ENCODE results near the gene PELI3.

DNA sequence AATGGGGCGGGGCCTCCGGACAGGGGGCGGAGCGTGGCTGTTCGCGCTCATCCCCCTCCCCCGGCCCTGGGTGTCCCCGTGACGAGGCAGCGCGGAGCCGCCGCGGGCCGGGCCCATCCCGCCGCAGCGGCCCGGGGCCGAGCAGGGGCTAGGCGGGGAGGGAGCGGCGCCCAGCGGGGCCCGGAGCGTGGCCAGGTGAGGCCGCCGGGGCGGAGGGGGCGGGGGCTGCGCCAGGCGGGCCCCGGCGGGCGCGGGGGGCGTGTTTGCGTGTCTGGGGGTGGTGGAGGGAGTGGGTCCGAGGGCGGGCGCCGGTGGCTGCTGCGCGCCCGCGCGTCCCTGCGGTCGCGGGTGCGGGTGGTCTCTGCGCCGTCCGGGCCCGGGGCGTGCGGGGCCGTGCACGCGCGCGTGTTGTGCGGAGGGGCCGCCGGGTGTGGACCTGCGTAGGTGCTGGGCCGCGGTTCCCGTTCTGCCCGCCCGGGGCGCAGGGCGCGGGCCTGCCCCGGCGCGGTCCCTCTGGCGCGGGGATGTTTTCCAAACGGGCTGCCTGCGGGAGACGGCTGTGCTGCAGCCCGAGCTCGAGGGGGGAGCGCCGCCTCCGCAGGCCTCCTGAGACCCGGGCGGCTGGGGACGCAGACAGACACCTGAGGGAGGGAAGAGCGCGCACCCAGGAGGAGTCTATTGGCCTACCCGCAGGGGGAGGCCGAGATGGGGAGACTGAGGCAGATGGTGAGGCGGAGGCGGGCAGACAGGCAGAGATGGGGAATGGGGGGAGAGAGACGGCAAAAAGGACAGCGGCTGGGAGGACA lies at the start of gene PELI3:
Gene PELI3 (plus strand): TSS at position 73 of the 806 bp plus-strand sequence.
- PRO-cap, result bidirectional peak, plus-strand start at position 144 of the sequence, minus-strand start outside the sequence

GRCh38 chr11:66467678-66468221 lies 1.0 kb downstream of the PELI3 start:
- PRO-cap, result no peak

GRCh38 chr11:66479044-66480154 lies 835 bp upstream of the DPP3 start:
- PRO-cap, result no peak

DNA sequence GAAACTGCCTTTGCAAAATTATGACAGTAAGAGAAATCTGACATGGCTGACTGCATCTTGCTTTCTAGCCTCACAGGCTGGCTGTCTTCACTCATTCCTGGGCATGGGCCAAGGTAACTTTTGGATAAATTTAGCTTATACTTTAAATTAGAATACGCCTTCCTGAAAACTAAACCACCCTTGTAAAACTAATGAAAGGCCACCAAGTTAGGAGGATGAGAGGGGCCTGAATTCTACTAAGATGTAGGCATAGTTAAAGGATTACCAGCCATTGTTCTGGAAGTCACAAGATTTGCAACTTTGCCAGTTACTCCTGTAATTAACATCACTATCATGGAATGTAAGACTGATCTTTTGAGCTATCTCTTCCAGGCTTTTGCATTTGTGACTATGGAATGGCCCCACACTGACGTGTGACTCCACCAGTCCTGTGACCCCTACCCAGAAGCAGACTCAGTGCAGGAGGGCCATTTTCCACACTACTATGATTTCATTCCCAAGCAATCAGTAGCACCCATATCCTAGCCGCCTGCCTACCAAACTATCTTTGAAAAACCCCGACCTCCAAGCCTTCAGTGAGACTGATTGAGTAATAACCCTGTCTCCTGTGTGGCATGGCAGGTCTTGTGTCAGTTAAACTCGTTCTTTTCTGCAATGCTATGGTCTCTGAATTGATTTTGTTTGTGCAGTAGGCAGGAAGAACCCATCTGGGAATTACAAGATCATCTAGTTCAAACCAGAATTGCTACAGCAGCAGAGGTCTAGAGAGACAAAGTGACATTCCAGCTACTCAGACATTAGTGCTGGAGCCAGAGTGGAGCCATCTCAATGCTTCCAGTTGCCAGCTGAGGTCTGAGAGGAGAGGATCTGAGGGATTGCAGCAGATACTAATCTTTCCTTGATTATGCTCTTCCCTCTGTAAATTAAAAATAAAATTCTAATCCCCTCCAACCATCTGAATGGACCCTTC lies 1.8 kb upstream of the CTSF start:
- PRO-cap, result no peak

- PRO-cap, result no peak
Observed at GRCh38 chr11:66627446-66627972, 11.0 kb upstream of the RBM4 start.

DNA sequence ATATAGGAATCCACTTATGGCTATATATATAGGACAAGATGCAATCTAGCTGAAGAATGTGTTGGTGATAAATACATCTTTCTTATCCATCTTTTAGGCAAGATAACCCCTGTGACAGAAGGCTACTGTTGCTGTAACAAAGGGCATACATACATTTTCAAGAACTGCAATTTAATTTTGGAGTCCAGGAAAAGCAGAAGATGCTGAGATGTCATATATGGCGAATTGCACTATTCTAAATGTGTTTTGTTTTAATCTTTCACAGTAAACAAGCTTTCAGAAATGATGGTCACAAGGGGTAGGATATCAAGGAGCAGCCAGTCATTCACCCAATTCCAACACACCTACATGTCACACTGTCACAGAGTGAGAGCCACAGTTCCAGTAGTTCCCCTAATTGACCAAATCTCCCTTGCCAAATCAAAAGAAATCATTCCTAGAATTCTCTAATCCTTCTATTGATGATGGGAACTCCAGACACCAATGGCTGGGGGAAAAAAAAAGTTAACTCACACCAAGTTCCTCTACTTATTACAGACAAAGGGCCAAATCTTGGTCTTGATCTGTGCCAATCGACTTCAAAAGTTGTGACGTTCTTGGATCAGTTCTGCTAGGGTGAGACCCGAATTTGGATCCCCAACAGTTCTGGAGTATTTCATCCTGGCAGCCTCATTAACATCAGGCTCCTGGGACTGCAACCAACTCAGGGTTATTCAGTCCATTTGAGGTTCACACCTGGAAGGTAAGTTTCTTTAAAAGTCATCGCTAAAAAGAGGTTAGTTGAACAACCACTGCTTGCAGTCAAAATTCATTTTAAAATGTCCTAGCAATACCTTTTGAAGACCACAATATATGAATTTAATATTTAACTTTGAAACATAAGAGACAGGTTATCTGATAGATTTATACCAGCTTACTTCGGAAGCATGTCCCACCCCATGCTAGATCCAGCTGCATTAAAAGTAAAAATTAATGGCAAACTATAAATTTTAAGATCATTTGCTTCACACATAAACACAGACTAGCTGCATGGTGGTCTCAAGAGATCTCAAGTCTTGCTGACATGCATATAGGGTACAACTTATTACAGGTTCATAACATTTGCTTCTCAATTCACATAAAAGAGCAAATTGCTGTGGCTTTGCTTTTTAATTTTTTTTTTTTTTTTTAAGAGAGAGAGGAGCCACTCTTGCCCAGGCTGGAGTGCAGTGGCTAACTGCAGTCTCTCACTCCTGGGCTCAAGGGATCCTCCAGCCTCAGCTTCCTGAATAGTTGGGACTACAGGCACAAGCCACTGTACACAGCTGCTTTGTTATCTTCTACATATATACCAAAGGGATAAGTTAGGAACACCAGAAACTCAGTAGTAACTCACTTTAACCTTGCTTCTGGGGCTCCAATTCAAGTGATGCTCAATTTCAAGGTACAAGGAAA lies 11.4 kb downstream of the RBM4B start:
- PRO-cap, result no peak

DNA sequence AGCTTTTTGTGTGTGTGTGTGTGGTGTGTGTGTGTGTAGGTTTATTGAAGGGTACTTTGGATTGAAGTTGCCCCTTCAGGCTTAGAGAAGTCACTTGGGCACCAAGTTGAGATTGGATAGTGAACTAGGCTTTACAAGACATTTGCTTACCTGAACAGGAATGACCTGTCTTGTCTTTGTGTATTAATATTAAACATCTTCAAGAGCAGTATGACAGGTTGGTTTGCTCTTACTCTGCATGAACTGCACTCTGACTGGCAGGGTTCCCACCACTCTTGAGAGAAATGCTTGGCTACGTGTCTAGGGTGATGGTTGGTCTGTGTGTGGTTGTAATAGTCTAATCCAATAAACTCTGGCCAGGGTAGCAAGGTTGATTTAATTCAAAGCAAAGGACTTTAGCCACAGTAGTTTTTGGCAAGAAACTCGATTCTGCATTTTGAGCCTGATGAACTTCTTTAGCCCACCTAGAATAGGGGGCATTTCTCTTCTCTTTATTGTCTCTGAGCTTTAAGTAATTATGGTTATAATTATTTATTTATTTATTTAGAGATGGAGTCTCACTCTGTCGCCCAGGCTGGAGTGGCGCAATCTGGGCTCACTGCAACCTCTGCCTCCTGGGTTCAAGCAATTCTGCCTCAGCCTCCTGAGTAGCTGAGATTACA lies 4.6 kb downstream of the C11orf80 start:
- PRO-cap, result no peak

GRCh38 chr11:66800930-66801649 lies 42.2 kb upstream of the RCE1 start:
- PRO-cap, result no peak

GRCh38 chr11:66845760-66846346 lies 2.6 kb downstream of the RCE1 start:
- PRO-cap, result no peak

- PRO-cap, result no peak
Observed at GRCh38 chr11:66857167-66857579, 309 bp downstream of the LRFN4 start.

GRCh38 chr11:66915194-66915891 lies 42.8 kb downstream of the PC start:
- PRO-cap, result no peak

DNA sequence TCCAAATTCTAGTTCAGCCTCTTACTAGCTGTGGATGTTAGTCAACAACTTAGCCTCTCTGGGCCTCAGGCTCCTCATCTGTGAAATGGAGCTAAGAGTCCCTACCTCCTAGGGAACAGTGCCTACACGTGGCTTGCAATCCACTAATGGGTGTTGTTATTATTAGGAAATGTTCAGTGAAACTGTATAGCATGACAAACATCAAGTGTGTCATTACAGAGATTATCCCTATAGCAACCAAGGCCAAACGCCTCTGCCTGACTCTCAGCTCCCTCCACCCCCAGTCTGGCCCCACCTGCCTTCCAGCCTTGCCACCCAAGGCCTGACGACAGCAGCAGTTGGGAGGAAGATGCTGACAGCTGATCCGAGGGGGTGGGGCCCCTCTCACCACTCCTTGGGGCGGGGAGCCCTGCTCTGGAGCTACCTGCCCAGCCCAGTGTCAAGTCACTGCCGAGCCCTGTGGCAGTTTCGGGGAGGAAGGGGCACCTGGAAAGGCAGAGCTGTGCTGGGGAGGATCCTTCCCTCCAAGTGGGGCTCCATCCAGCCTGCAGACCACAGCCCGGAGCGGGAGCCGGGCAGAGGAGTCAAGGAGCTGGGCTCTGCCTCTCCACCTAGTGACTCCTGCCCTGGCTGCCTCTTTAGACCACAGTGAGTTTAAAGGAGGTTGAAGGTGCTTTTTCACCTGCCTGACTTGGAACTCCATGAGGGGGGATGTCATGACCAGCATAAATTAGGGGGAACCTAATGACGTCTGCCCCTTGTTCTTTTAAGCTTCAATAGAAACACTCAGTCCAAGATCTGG lies 1.5 kb upstream of the RHOD start:
- PRO-cap, result no peak

- PRO-cap, result no peak
Observed at GRCh38 chr11:67071243-67072138, 14.8 kb downstream of the RHOD start.

DNA sequence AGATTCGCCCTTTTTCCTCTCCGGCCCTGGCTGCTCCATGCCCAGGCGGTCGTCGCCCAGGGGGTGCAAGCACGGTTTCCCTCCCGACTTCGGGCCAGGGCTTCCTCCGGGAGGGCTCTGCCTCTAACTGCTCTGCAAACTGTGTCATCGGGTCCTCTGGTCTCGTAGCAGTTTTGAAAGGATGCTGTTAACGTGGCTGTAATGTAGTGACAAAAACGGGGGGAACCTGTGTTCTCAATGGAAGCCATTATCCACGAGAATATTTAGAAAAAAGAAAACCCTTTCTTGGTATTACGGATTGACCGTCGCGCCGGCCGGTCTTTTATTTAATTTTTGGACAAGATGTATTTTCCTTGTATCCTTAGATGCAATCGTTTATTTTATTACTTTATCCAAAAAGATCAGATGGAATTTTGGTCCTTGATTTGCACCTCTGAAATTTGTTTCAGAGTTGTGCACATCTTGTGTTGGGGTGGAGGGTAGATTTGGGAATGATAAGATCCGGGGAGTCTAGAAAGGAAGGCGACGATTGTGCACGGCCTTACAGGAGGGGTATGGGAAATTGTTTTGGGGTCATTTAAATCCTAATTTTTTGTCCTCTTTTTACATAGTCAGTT lies 1.2 kb downstream of the KDM2A start:
- PRO-cap, result no peak

GRCh38 chr11:67241004-67241515 lies 25.2 kb upstream of the GRK2 start:
- PRO-cap, result unidirectional peak, minus-strand start at chr11:67241044; unidirectional peak, minus-strand start at chr11:67241079

DNA sequence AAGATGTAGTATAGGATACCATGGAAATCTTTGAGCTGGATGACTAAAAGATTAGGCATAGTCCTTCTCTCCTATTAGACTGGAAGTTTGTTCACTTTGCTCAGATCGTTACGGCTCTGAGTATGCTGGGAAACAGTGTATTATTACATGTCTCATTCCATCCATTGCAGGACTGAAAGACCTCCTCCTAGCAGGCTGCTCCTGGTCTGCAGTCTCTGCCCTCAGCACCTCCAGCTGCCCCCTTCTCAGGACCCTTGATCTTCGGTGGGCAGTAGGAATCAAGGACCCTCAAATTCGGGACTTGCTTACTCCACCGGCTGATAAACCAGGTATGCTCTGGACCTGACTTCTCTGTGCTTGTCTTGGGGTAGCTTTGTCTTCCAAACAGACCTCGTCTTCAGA lies 13.0 kb upstream of the GRK2 start:
- PRO-cap, result no peak

DNA sequence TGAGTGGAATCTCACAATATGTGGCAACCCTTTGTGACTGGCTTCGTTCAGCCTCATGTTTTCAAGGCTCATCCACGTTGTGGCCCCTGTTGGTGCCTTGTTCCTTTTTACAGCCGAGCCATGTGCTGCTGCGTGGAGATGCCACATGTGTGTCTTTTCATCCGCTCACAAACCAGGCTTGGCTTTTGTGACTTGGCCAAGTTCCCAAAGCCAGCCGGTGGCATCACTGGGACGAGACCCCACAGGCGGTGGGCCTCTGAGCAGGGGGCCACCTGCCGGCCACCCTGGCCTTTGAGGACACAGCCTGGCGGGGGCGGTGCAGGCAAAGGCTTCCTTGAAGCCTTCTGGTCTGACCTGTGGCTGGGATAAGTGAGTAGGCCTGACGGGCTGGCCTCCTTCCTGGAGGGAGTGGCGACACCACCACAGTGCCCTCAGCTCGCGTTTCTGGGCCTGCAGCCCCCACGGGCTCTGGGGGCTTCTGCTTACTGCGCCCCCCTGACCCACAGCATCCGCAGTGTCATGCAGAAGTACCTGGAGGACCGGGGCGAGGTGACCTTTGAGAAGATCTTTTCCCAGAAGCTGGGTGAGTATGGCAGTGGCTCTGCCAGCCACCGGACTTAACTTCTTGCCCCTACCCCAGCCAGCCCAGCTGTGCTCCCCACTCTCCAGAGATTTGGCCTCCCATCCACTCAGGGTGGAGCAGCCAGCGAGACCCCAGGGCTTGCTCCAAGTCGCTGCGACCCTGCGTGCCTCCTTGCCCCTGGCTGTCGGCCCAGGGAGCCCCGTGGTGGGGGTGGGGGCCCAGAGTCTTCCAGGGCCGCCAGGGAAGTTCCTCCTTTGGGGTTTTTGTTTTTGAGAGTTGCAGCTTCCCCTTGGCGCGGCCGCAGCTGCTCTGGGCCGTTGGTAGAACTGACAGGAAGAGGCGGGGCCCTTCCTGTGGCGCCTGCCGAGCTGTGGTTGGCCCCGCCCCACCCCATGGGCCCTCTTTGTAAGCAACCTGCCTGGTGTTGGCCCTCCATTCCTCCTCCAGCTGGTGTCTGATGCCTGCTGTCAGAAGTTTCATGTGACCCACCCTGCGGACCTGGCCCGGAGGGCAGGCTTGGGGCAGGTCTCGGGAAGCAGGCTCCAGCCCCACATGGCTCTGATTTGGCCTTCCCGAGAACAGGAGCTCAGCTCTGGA lies 10.9 kb downstream of the GRK2 start:
- PRO-cap, result unidirectional peak, minus-strand start at position 911 of the sequence

- PRO-cap, result no peak
Observed at GRCh38 chr11:67289596-67290504, 747 bp downstream of the ANKRD13D start.

DNA sequence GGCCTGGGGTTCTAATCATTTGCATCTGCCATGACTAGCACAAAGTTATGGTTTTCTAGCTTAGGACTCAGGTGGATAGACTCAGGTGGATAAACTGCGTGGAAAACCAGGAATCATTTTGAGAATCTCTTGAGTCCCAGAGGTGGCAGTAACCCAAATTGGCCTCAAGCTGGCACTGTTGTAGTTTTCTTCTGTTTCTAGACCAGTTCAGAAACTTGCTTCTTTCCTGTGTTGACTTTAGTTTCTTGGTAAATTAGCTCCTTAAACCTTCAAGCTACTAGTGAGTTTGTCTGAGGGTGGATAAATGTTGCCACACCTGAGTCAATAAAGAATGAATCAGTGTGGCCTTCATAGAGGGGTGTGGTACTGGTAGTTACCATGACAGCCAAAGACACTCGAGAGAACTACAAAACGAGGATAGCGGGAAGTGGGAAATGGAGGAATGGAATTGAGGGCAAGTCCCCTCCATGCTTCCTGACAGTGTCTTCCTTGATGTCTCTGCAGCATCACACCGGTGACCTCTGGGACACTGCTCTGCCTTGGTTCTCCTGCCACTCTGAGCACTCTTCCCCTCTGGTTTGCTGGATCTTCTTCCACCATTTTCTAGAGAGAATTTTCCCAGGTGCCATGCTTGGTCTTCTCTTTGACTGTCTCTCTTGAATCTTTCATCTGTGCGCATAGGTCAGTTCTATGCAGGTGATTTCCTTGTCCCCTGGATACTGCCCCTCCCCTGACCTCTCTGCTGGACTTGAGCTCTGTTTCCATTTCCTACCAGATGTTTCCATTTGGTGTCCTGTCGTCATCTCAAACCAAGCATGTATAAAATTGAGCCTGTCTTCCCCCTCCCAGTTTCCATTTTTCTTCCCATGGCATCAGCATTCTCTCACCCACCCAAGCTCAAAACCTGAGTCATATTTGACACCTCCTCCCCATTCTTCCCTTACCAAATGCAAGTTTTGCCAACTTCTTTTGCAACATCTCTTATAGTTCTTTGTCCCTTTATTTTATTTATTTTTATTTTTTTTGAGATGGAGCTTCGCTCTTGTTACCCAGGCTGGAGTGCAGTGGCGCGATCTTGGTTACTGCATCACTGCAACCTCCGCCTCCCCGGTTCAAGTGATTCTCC lies 7.1 kb downstream of the POLD4 start:
- PRO-cap, result no peak

GRCh38 chr11:67380767-67381814 lies 7.7 kb upstream of the CLCF1 start:
- PRO-cap, result no peak